Type B pancreatic cell (in vitro differentiated cells): ENCODE data around the genes CLRN1 and GPR171.

- PRO-cap, result no peak
Measured at GRCh38 chr3:149626160-149626874, 31.5 kb downstream of the WWTR1 start.

DNA sequence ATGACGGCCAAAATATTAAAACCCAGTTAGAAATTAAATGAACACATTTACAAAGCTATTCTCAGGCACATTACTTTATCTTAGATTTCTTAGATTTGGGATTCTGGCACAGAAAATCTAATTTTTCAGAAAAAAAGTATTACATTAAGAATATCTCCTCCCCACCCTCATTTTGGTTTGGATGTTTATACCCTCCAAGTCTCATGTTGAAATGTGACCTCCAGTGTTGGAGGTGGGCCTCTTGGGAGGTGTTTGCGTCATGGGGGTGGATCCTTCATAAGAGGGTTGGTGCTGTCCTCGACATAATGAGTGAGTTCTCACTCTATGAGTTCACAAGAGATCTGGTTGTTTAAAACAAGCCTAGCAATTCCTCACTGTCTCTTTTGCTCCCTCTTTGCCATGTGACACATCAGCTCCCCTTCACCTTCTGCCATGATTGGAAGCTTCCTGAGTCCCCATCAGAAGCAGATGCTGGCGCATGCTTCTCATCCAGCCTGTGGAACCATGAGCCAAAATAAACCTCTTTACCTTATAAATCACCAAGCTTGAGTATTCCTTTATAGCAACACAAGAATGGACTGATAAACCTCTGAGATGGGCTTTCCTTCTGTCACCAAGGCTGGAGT lies 45.7 kb upstream of the WWTR1 start:
- PRO-cap, result no peak

DNA sequence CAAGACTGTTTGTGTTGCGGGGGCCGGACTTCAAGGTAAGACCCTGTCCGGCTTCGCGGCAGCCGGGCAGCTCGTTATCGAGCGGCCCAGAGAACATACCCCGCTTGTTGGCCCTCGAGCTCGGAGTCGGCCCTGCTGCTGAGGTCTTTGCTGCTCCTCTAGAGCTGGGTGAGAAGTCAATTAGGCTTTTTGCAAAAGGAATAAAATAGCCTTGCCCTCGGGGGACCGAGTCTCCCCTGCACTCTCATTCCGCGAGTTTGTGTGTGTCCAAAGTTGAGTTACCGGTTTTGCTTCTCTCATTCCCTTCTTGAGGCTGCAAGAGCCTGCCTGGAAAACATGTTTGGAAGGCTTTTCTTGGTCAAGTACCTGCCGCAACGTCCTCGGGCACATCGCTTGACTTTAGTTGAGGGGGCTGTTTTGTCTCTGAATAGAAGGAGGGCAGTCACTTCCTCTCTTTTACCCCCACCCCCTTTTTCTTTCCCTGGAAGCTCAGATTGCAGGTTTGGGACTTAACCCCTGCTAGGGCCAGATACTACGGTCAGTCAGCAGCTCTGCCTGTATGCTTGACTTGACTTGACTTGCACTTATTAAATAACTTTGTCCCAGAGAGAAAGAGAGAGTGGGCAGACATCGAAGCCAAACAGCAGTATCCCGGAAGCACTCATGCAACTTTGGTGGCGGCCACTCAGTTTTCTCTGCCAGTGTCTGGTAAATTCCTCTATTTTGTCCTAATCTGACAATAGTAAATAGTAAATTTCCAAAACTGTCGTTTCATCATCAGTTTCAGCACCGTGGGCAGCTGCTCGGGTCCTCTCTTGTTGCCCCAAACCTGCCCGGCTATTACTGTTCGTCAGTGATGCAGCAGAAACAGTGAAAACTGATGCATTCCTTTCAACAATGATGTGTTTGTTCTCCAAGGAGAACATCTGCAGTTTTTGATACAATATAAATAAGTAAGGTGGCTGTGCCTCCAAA lies 591 bp downstream of the RNF13 start:
- PRO-cap, result bidirectional peak, plus-strand start at position 307 of the sequence, minus-strand start at position 160 of the sequence; bidirectional peak, plus-strand start at position 472 of the sequence, minus-strand start at position 391 of the sequence

- PRO-cap, result no peak
Measured at GRCh38 chr3:149860156-149861220, 47.5 kb downstream of the RNF13 start.

DNA sequence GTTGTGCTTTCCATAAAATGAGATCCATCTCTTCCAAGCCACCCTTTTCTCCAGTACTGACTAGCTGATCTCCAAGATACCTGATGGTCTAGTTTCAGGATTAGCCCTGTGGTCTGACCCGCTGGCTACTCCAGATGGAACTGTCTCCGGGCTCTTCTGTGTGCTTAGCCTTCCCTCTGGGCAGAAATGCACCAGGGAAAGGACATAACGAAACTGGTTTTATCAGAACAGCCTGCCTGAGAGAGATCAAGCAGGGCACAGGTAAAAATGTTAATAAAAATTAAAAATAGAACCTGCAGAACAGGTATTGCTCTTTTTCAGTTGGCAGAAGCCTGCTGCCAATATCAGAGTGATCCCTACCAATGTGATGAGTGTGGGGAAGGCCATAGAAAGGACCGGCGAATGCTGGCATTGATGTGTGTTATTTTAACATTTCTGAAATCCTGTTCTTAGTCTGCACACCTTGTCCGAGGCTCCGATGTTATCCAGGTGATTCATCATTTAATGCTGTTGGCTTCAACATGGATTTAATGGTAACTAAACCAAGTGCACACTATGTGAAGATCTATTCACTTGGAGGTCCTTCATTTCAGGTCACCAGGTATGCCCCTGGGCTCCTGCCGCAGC lies 169.6 kb upstream of the TSC22D2 start:
- PRO-cap, result no peak

DNA sequence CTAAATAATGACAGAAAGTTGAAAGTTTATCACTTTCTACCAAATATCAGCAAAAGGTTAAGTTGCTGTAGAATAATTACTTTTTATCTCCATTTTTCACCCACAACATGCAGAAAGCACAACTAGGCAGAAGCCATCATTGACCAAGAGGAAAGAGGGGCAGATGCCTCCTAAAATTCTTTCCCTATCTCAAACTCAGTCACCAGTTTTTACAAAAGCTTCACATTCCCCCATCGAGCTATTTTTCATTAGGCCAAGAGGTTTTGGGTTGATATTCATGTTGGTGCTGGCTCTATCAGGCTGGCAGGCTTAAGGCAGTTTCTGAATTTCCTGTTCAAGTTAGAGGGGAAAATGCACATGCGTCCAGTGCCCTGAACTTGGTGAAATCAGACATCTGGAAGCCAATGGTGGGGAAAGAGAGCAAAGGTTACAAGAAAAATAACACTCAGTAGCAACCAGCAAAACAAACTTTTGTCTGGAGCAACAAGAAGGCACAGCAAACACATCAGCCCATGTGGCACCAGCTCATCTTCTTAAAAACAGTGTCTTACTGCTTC lies 155.8 kb upstream of the TSC22D2 start:
- PRO-cap, result no peak

DNA sequence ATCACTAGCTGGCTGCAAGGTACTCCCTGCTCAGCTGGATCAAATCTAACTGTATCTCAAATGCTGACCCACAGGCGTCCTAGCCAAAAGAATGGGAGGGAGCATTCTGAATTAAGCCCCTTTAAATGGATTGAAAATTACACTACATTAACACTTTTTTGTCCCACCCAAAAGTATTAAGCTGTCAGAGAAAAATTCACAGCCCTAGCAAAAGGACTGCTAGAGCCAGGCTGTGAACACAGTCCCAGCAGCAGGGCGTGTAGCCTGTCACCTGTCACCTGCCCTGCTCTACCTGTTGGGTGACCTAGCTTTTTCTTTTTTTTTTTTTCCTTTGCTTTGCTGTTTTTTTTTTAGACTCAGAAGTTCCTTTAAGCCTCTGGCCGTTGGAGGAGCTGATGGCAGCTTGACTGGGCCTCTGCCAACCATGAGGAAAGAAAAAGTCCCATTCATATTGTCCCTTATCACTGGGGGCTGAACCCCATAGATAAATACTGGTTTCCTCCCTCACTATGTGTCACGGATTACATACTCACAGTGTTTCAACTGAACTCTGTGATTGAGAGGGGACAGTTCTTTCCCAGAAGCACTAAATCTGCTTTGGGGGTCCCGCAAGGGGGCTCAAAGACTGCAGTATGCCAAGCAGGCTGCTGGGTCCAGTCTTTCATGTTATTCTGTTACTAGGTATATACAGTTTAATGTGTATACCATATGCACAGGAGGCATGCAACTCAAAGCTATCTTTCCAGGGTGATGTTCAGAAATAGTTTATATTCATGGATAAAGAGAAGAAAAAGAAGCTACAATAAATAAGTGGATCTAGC lies 93.4 kb upstream of the TSC22D2 start:
- PRO-cap, result no peak

DNA sequence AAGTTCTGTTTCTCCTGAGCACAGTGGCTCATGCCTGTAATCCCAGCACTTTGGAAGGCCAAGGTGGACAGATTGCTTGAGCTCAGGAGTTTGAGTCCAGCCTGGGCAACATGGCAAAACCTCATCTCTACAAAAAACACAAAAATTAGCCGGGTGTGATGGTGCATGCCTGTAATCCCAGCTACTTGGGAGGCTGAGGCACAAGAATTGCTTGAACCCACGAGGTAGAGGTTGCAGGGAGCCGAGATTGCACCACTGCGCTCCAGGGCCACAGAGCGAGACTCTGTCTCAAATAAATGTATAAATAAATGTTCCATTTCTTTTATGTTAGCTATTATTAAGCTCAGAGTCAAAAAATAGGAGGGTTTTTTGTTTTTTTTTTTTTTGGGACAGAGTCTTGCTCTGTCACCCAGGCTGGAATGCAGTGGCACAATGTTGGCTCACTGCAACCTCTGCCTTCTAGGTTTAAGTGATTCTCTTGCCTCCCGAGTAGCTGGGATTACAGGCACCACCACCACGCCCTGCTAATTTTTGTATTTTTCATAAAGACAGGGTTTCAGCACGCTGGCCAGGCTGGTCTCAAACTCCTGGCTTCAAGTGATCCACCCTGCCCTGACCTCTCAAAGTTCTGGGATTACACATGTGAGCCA lies 25.8 kb downstream of the TSC22D2 start:
- PRO-cap, result no peak

- PRO-cap, result no peak
Measured at GRCh38 chr3:150632747-150633445, 29.8 kb downstream of the SELENOT start.

GRCh38 chr3:150741359-150742211 lies 21.4 kb downstream of the SIAH2 start:
- PRO-cap, result no peak

GRCh38 chr3:150747246-150747727 lies 15.7 kb downstream of the SIAH2 start:
- PRO-cap, result no peak

DNA sequence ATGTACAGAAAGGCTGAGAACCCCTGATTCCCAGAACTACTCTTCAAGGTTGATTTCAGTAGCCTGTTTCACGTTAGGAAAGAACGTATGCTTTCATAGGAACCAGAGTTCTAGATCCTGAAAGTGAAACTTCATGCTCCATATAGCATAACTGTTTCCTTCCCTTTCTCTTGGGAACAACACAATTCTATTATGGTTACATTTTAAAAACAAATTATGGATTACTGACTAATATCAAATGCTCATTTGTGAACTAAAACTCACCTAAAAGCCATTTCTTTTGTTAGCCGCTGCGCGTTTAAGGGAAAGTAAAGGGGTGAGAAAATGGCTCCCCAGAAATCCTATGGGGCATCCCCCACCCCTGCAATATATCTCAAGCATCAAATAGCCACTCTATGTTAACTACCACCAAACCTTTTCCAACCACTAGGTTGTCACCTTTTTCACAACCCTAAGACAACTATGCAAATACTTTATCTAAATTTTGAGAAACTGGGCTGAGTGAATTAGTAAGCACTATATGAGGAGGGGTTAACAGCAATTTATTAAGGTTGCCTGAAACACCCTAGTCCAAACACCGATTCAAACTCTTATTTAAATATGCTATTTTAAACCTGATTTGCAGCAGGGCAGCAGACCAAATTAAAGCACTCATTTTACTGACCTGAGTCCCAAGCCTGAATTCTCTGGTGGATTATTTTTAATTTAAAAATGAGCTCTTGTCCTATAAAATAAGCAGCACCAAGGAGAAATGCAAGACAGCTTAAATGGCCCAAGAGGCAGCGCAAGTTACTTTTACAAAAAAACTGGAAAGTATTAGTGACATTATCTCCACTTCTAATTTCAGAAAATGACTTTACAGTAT lies 2.3 kb downstream of the SIAH2 start:
- PRO-cap, result no peak

- PRO-cap, result no peak
Measured at GRCh38 chr3:150922675-150923096, 17.4 kb upstream of the MINDY4B start.

DNA sequence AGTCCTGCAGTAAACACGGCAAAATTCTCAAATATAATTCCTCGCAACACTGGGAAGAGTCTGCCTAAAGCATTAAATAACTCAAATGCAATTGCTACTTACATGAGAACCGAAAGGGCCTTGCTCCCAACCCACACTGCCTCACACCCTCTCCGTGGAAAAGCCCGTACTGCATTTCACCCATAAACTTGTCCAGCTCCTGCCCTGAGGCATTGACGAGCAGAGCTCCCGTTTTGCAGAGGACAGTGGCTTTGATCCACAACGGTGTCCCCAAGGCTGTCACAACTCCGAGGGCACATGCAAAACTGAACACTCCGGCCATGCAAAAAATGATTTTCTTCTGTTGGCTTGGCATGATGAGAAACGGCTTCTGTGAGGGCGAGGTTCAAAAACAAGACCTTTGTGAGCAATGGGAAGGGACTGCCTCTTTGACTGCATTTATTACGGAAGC lies at the start of gene CLRN1:
TSS of gene CLRN1 (minus strand) at position 374 of the 451 bp plus-strand sequence.
- PRO-cap, result no peak

DNA sequence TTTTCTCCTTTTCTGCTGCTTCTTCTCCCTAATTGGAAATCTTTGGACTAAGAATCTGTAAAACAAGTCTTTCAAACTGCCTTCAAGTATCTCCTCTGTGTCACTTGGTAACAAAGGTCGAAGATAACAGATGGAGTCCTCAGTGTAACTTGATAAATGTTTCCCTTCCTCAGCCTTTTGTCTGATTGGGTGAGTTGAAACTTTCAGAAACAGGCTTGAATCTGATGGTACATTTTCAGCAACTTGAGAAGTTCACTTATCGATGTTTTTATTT lies 315 bp upstream of the CLRN1 start:
- PRO-cap, result no peak

- PRO-cap, result no peak
Measured at GRCh38 chr3:151155697-151156215, 47.3 kb downstream of the GPR171 start.

DNA sequence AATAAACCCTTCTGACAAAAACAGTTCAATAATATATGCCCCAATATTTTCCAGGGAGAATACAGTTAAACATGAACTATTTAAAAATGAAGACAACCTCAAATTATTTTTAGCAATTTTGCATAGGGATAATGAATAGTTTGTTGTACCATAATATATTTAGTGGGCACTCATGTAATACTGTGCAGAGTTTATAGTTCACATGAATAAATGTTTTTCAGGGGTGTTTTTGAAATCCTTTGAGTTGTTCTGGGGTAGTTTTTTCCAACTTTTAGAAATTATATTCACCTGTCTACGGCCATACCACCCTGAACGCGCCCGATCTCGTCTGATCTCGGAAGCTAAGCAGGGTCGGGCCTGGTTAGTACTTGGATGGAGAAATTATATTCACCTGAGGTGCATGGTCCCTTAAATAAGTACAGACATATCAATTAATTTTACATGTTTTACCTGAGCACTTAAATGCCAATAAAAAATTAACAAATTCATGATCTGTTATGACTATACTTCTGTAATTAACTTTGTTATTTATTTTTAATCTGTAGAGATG lies 15.1 kb downstream of the GPR171 start:
- PRO-cap, result no peak

DNA sequence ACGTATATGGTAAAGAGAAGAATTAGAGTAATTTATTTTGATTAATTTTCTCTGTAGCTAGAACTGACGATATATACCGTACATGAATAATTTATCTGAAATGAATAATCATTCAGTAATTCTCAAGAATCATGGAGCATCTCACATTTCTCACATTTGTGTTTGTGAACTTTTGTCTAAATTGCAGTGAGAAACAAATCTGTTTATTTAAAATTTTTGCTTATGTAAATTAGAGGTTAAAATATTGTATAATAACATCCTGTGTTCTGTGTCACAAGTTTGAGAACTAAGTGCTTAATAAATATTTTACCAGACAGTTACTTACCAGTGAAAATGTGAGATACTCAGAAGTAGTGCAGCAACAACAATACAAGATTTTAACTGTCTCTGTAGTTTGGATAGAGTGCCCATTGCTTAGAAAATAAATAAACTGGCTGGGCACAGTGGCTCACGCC lies 1.0 kb downstream of the GPR171 start:
- PRO-cap, result no peak

DNA sequence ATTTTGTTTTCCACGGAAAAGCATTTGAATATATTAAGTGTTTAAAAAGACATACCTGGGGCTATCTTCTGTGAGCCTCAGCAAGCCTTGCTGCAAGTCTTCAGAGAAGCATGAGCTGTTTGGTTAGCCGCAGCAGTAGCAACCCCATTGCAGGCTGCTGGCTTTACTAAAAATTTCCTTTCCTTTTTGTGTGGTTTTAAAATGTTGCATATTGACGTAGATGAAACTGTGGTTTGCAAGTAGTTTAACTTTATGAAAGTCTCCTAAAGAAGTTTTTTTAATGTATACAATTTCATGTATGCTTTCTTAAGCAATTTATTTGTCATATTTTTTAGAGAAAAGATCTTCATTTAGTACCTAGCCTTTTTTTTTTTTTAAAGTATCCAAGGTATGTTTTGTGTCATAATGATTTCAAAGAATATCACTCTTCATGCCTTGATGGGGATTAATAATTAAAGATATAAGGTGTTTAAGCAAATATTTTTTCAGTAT lies at the start of gene GPR171:
TSS of gene GPR171 (minus strand) at position 168 of the 492 bp plus-strand sequence.
- PRO-cap, result no peak

DNA sequence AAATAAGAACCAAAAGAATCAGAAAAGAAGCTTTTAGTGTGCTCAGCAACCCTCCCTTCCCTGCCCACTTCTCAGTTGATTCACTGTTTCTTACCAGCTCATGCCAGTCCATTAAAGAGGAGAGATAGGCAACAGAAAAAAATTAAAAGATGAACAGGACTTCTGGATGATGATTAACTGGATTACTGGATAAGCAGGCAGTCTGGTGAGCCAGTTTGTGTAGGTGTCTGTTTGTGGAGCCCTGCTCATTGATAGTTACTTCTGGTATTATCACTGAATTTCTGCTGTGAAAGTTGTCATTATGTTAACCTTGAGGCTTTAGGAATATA lies 15.1 kb upstream of the GPR171 start:
- PRO-cap, result no peak